Measurements from ENCODE around the genes LRRC7 and NEGR1.

DNA sequence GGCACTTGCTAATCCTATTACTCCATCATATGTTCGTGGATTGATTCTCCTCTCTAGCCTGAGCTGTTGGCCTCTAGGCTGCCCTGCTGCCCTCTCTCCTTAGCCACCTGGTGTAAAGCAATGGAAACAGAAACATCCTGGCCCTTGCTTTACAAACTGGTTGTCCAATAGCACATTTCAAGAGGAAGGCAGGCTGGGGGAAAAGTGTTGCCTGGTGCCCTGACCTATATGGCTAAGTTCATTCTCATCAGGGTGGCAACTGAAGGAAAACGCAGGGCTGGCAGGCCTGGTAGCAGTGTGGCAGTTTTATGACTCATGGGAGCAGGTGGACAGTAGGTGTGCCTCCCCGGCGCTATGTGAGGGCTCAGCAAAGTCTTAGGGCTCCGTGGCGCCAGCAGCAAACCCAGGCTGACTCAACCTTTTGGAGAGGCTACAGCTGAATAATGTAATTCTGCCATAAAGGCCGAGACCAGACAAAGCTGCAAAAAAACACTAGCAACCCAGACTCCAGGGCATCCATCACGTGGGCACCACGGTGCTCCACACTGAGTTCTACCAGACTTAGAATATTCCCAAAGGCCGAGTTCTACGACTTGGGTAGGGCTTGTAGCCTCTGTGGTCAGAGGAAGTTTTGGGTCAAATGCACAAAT, 23.6 kb downstream of the GADD45A start:
- RRBS = no CpG with 5 or more reads among the region's 11 CpGs

- RRBS = no CpG with 5 or more reads among the region's 10 CpGs
Measured at GRCh38 chr1:67719140-67720367, 34.6 kb downstream of the GADD45A start.

DNA sequence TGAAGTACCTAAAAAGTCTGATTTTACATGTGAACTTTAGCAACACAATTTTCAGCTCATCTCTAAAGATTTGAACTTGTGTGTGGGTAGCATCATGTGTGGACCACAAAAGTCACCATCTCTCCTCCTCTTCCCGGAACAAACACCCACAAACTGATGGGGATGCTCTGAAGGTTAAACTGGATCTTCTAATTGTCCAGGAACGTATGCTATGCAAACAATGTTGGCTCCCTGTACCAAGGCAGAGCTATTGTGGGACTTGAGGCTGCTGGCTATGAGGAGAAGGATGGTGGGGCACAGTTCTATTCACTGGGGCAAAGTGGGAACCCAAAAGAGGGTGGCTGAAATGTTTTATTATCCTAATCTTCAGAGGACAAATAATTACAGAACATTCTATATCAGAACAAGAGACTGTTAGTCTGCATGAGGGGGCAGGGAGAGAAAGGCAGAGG, 62.7 kb downstream of the GADD45A start:
- RRBS = no CpG with 5 or more reads among the region's 2 CpGs

- RRBS = 6% methylated on average over 6 of the region's 58 CpGs
Measured at GRCh38 chr1:69567692-69568391, at the start of gene LRRC7. TSS of gene LRRC7 (plus strand) at chr1:69567922.

DNA sequence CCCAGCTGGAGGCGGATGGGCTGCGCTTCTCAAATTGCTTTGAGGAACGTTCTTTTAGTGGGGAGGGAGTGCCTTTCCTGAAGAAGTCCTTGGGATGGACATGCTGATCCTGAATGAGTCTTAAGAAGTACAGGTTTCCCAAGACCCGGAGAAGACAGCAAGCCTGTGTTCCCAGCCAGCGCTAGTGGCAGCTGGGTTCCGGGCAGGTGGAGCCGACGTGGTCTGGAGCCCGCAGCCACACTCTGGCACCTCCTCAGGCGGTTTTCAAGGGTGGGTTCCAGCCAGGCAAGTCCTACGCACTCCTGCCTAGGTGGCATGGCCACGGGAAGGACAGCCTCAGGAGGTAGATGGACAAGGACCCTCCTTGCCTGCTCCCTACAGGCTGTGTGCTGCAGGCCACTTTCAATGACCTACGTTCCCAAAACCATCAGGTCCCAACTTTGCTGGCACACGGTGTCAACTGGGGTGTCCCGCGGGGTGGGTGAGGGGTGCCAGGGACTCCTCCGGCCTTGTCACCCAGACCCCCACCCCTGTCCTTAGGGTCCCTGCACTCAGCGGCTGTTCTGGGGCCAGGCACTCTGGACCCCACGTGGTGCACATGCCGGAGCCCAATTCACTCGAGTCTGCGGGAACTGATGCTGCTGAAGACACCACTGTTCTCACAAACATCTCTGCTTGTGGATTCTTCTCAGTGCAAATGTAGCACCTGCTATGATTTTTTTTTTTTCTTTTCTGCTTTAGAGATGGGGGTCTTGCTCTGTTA, 6.7 kb upstream of the PTGER3 start:
- RRBS = 74% methylated on average over 6 of the region's 22 CpGs

GRCh38 chr1:72282273-72283151, at the start of gene NEGR1:
TSS of gene NEGR1 (minus strand) at chr1:72282539.
- RRBS = 1% methylated on average over 9 of the region's 58 CpGs

DNA sequence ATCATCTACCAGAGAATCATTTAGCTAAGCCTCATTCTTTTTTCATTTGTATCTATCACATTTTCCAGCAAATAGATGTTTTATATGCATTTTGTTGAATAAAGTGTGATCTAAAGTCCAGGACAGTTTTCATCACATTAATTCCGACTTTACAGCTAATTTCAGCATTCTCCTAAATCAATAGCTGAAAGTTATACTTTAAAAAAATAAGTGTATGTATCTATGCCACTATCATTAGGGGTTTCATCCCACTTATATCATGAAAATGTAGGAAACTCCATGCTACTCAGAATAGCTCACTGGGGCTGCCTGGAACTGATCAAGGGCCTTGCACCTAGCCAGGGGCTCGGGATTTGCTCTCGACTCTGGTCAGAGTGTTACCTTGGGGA, 54.4 kb downstream of the ERICH3 start:
- RRBS = no CpG with 5 or more reads among the region's 3 CpGs

GRCh38 chr1:74731005-74732254, 1.4 kb downstream of the CRYZ start:
- RRBS = no CpG with 5 or more reads among the region's 13 CpGs

GRCh38 chr1:74821863-74822271, 88.9 kb downstream of the TYW3 start:
- RRBS = no CpG with 5 or more reads among the region's 2 CpGs

- RRBS = no CpG with 5 or more reads among the region's 3 CpGs
Measured at GRCh38 chr1:75788279-75788761, 2.3 kb downstream of the RABGGTB start.

GRCh38 chr1:76501074-76502184, 365.9 kb upstream of the ST6GALNAC5 start:
- RRBS = no CpG with 5 or more reads among the region's 10 CpGs

DNA sequence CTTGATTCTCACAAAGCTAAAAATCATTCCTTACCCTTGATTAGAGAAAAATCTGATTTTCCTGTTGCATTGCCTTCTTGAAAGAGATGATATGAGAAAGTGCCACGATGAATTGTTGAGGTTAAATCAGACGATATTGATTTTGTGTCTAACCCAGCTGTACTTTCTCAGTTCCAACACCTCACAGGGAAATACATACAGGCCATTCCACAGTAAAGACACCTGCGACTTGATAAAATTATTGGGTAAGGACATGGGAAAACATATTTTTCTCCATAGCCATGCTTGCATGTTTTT, 255.5 kb upstream of the ST6GALNAC5 start:
- RRBS = no CpG with 5 or more reads among the region's 3 CpGs

DNA sequence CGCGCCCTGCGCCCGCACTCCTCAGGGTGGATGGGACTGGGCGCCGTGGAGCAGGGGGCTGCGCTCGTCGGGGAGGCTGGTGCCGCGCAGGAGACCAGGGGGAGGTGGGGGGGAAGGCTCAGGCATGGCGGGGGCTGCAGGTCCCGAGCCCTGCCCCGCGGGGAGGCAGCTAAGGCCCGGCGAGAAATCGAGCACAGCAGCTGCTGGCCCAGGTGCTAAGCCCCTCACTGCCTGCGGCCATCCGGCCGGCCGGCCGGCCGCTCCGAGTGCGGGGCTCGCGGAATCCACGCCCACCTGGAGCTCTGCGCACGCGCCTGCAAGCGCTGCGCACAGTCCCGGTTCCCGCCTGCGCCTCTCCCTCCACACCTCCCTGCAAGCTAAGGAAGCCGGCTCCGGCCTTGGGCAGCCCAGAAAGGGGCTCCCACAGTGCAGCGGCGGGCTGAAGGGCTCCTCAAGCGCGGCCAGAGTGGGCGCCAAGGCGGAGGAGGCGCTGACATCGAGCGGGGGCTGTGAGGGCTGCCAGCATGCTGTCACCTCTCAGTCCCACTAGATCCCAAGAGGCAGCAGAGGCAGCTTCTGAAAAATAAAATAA, 150.6 kb downstream of the ZZZ3 start:
- RRBS = 97% methylated on average over 8 of the region's 48 CpGs

GRCh38 chr1:77683018-77684103, 903 bp upstream of the ZZZ3 start:
- RRBS = no CpG with 5 or more reads among the region's 92 CpGs

- RRBS = no CpG with 5 or more reads among the region's 1 CpG
Measured at GRCh38 chr1:77832759-77833455, 53.5 kb downstream of the MIGA1 start.

- RRBS = no CpG with 5 or more reads among the region's 2 CpGs
Measured at GRCh38 chr1:77895719-77895978, 7.2 kb downstream of the NEXN start.

DNA sequence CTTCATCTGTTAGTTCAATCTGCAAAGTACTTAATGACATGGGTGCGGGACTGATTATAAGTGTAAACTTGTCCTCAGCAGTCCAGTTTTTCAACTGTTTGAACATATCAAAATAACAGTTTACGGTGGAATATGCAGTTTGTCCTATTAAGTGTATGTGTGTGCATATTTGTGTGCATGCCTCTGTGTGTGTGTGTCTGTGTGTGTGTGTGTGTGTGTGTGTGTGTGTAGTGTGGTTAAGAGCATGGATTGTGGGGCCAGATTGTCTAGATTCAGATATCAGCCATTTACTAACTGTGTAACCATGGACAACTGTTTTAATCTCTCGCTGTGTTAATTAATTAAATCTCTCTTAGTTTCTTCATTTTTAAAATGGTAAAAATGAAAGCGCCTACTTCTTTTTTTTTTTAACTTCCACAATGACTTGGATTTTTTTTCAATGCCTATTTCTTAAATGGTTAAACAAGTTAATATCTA, 39.0 kb downstream of the NEXN start:
- RRBS = no CpG with 5 or more reads among the region's 4 CpGs

DNA sequence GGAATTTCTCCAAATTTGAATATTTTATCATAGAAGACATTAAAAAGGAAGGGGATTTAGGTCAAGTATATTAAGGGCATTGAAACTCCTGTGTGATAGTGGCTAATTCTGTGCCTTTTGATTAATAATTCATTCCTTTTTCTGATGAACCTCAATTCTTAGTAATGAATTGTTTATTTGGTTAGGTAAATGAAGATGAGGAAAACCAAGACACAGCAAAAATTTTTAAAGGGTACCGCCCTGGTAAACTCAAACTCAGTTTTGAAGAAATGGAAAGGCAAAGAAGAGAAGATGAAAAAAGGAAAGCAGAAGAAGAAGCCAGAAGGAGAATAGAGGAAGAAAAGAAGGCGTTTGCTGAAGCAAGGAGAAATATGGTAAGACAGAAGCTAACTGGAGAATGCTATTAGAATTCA, 40.7 kb downstream of the NEXN start:
- RRBS = no CpG with 5 or more reads among the region's 2 CpGs

DNA sequence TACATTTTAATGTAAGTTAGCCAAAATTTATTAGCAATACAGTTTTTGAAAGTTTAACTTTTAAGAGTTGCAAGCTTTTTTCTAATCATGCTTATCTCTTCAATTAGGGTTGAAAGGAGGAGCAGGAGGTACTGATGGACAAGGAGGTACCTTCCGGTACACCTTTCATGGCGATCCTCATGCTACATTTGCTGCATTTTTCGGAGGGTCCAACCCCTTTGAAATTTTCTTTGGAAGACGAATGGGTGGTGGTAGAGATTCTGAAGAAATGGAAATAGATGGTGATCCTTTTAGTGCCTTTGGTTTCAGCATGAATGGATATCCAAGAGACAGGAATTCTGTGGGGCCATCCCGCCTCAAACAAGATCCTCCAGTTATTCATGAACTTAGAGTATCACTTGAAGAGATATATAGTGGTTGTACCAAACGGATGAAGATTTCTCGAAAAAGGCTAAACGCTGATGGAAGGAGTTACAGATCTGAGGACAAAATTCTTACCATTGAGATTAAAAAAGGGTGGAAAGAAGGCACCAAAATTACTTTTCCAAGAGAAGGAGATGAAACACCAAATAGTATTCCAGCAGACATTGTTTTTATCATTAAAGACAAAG, 8.3 kb downstream of the DNAJB4 start:
- RRBS = no CpG with 5 or more reads among the region's 8 CpGs